Thyroid gland (tissue), 7 donors: ENCODE results near the genes SEMA4G, SFXN3, FGF8, KCNIP2 and ARMH3.

DNA sequence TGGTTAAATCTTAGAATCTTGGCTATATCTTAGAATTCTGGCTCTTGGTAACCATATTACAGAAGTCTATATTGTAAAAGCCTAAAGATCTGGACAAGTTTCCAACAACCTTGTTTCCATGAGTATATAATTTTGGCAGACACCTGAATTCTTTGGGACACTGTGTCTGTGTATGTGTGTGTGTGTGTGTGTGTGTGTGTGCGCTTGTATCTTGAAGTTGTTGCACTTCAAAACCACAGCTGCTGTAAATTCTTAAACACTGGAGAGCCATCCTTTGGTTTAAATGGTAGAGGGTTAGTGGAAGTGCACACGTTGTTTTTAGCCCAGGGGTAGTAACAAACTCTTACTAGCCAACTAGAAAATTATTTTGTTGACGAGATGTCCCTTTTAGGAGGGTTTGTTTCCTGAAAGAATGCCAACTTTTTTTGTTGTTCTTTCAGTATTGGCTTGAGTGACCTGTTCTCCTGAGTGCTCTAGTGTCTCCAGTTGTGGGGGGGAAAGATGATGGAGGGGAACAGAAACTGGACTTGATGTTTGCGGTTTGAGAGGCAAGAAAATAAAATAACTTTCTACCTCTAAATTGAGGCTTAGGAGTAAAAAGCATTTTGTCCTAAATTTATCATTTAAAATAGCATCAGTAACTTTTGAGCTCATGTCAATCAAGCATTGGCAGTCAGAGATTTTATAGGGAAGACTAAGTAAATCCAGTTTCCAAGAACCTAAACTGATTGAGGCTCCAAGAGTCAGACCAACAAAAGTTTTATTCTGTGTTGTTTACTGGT lies 6.4 kb upstream of the SEMA4G start:
- PRO-cap, 2 experiments: peak in 2 of 2 experiments; most common plus-strand start position 282 of the sequence (in 2); most common minus-strand start position 334 of the sequence (in 1)
- RAMPAGE, long total RNA, 5 experiments: no peak in any of the 5 experiments

DNA sequence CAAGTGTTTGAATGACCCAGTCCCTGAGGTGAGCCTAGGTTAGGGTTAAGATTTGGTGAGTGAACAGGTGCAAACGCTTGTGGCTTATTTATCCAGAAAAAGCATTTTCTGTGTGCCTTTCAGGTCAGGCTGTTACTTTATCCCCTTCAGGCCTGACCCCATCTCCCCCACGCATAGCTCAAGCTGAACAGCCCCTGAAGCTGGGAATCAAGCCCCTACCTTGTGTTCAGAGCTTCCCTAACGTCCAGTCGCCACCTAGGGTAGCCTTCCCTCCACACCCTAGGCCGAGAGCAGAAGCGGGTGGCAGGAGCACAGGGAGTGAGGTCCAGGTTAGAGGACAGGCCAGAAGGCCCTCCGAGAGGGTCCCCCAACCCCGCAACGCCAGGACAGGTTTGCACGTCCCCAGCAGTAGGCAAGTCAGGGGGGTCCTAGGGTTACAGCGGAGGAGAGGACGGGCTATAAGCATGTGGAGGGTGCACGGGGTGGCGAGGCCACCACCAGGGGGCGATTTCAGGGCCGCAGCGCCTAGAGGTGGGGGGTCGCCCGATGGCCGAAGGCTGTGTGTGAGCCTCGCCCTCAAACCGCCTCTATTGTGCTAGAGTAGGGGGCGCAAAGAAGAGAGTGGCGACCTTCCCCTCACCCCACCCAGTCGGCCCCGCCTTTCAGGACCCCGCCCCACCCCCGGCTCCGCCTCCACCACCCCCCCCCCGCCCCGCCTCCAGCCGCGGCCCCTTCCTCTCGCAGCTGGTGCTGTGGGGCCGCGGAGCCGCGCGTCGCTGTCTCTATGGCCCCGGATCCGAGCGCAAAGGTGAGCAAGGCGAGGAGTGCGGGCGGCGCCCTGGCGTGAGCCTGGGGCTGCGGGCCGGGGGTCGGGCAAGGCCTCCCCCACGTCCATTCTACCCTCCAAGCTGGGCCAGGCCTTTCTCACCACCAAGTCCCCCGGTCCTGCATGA lies at the start of gene SEMA4G:
TSS of gene SEMA4G (plus strand) at position 721 of the 953 bp plus-strand sequence.
- PRO-cap, 2 experiments: peak in 1 of 2 experiments; most common plus-strand start position 743 of the sequence (in 1); most common minus-strand start position 651 of the sequence (in 1)
- RAMPAGE, long total RNA, 5 experiments: start-site peak on the plus strand in 4 of 5 experiments, centred at positions 721 to 750 of the sequence, 33 to 49 reads per replicate

GRCh38 chr10:100984692-100985887 lies 2.2 kb downstream of the MRPL43 start:
- PRO-cap, 2 experiments: no peak in any of the 2 experiments
- RAMPAGE, long total RNA, 5 experiments: no peak in any of the 5 experiments

- PRO-cap, 2 experiments: no peak in any of the 2 experiments
- RAMPAGE, long total RNA, 5 experiments: no peak in any of the 5 experiments
Measured at GRCh38 chr10:101005192-101005774, 5.7 kb downstream of the LZTS2 start.

GRCh38 chr10:101030878-101031835 lies at the start of gene SFXN3:
Gene SFXN3 (plus strand): TSS chr10:101031234.
- PRO-cap, 2 experiments: peak in 2 of 2 experiments; most common plus-strand start chr10:101031251 (in 2); most common minus-strand start chr10:101031104 (in 2)
- RAMPAGE, long total RNA, 5 experiments: start-site peak on the plus strand in 3 of 5 experiments, at chr10:101031229-101031533 at its widest, 19 to 84 reads per replicate

GRCh38 chr10:101031836-101032206 lies 787 bp downstream of the SFXN3 start:
- PRO-cap, 2 experiments: no peak in any of the 2 experiments
- RAMPAGE, long total RNA, 5 experiments: start-site peak on the plus strand in 1 of 5 experiments, at chr10:101032055-101032077 at its widest, 30 reads per replicate

DNA sequence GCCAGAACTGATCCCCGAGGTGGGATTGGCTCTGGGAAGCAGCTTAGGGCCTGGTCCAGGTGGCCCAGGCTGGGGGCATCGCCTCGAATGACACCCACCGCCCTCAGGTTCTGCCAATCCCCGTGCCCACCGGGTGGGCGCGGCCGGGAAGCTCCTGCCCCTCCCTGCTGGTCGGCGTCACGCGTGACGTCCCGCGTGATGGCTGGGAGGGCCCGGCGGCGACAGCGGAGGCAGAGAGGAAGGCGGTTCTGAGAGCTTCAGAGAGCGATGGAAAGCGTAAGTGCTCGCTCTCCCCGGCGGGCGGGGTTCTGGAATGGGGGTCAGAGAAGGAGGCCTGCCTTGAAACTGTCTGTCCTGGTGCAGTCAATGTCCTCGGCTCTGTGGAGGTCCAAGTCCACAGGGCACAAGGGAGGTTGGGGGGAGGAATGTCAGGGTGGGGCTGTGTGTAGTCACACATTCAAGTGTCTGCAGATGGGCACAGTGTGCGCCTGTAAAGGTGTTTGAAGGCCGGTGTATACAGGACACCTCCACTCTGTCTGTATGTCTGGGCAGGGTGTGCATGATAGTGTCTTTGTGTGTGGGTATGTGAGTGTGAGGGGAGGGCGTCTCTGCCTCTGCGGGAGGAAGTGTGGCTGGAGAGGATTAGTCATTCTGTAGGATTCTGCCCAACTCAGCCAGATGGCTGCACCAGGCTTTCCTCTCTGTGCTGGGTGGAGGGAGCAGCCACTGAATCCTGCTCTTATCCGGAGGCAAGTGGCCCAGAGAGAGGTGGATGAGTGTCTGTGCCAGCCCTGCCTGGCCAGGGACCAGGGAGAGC lies 1.4 kb downstream of the SFXN3 start:
- PRO-cap, 2 experiments: peak in 2 of 2 experiments; most common plus-strand start position 260 of the sequence (in 2); most common minus-strand start position 141 of the sequence (in 2)
- RAMPAGE, long total RNA, 5 experiments: start-site peak on the plus strand in 2 of 5 experiments, centred at positions 200 to 218 of the sequence, 37 to 64 reads per replicate

- PRO-cap, 2 experiments: no peak in any of the 2 experiments
- RAMPAGE, long total RNA, 5 experiments: no peak in any of the 5 experiments
Measured at GRCh38 chr10:101397196-101397533, 43.2 kb downstream of the BTRC start.

GRCh38 chr10:101695372-101695491 lies 262 bp upstream of the FBXW4 start:
- PRO-cap, 2 experiments: no peak in any of the 2 experiments
- RAMPAGE, long total RNA, 5 experiments: no peak in any of the 5 experiments

- PRO-cap, 2 experiments: no peak in any of the 2 experiments
- RAMPAGE, long total RNA, 5 experiments: no peak in any of the 5 experiments
Measured at GRCh38 chr10:101725769-101726345, 30.9 kb upstream of the FBXW4 start.

- PRO-cap, 2 experiments: no peak in any of the 2 experiments
- RAMPAGE, long total RNA, 5 experiments: no peak in any of the 5 experiments
Measured at GRCh38 chr10:101775587-101776334, at the start of gene FGF8. Gene FGF8 (minus strand): TSS chr10:101776114.

- PRO-cap, 2 experiments: peak in 2 of 2 experiments; most common plus-strand start chr10:101818967 (in 1)
- RAMPAGE, long total RNA, 5 experiments: no peak in any of the 5 experiments
Measured at GRCh38 chr10:101818869-101819483, 732 bp upstream of the OGA start.

- PRO-cap, 2 experiments: no peak in any of the 2 experiments
- RAMPAGE, long total RNA, 5 experiments: no peak in any of the 5 experiments
Measured at GRCh38 chr10:101843401-101844334, at the start of gene KCNIP2. Gene KCNIP2 (minus strand): TSS chr10:101843800.

DNA sequence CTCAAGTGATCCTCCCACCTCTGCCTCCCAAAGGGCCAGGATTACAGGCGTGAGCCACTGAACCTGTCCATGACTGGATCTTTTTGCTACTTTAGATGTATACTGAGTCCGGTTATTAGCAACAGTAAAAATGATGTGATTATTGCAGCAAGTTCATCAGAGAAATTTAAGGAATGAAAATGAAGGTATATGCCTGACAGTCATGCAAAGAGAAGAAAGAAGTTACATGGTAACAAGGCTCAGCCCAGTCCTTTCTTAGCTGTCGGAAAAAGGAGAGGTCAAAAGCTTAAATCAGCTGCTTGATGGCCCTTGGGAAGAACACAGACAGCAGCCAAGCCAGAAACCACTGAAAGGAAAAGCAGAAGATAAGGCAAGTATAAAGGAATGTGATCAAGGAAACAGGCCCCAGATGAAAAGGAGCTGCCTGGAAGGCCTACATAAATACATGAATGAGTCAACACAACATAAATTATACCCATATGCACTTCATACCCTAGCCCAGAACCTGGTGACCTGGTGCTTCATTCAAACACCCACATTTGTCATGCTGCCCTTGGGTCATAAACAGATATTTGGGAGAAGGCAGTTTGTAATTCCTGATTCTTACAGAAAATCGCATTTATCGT lies 94.6 kb upstream of the KCNIP2 start:
- PRO-cap, 2 experiments: no peak in any of the 2 experiments
- RAMPAGE, long total RNA, 5 experiments: no peak in any of the 5 experiments

DNA sequence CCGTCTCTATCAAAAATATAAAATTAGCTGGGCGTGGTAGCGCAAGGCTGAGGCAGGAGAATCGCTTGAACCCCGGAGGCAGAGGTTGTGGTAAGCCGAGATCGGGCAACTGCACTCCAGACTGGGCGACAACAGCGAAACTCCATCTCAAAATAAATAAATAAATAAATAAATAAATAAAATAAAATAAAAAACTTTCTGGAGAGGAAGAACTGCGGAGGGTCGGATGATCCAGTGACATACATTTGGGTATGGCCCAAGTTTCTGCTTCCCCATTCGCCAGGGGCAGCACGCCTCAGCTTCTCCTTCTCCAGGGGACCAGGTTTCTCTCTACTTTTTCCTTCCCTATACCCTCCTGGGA lies 844 bp downstream of the ARMH3 start:
- PRO-cap, 2 experiments: no peak in any of the 2 experiments
- RAMPAGE, long total RNA, 5 experiments: no peak in any of the 5 experiments

DNA sequence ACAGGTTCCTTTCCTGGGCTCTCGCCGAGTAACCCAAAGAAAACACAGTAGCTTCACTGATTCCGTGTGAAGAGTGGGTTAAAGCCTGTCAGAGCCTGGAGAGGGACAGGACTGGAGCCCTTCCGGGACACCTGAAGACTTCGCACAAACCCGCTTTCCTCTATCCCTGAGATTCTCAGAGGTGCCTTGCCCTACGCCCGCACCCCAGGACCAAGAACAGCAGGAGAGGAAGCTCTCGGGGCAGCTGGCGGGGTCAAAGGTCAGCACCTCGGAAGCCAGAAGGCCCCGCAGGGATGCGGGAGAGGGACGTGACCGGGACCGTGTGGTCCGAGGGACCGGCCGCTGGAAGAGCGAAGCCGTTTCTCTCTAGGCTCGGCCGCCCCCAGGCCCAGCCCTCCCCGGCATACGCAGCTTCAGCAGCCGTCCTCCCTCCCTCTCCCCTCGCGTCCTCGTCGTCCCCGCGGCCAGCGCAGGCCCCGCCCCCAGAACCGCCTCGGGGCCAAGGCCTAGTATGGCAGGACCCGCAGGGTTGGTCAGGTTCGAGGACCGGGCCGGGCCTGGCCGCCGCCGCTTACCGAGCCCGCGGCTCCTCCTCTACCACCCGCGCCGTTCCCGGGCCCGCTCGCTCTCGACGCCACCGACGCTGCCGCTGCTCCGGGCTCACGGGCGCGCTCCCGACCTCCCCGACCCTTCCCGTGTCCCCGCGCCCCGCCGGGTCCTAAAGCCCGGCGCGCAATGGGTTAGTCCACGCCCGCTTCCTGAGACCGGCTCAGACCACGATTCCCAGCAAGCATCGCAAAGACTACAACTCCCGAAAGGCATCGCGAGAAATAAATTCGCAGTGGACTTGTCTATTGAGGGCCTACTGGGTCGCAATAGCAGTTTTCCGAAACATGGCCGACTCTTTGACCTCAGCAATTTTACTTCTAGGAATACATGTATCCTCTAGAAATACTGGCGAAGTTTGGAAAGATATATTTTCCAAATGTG lies at the start of gene ARMH3:
TSS of gene ARMH3 (minus strand) at position 664 of the 990 bp plus-strand sequence.
- PRO-cap, 2 experiments: peak in 2 of 2 experiments; most common plus-strand start position 278 of the sequence (in 2); most common minus-strand start position 155 of the sequence (in 1)
- RAMPAGE, long total RNA, 5 experiments: start-site peak on the minus strand in 1 of 5 experiments, centred at position 657 of the sequence, 926 reads per replicate

GRCh38 chr10:102122041-102122531 lies 1.9 kb upstream of the LDB1 start:
- PRO-cap, 2 experiments: no peak in any of the 2 experiments
- RAMPAGE, long total RNA, 5 experiments: no peak in any of the 5 experiments

DNA sequence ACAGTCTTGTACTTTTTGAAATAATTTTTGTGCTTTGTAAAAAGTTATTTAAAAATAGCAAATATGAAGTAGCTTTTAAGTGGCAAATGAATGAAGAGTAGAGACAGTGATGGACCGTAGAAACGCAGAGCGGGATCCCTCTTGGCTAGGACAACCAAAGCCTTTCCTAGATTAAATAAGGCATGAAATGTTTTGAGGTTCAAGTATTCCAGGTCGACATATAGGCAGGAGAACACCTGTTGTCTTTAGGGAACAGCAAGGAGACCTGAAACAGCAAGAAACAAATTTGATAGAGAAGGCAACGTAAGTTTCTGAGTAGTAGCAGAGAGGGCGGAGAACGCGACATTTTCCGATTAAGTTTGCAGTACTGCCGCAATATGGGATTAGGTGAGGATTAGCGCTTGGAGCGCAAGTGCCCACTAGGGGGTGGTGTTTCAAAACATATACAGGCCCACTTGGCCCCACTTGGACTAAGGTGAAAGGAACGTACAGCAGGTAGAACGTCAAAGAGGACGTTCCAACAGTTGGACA lies 563 bp upstream of the PPRC1 start:
- PRO-cap, 2 experiments: peak in 2 of 2 experiments; most common plus-strand start position 473 of the sequence (in 2)
- RAMPAGE, long total RNA, 5 experiments: no peak in any of the 5 experiments

DNA sequence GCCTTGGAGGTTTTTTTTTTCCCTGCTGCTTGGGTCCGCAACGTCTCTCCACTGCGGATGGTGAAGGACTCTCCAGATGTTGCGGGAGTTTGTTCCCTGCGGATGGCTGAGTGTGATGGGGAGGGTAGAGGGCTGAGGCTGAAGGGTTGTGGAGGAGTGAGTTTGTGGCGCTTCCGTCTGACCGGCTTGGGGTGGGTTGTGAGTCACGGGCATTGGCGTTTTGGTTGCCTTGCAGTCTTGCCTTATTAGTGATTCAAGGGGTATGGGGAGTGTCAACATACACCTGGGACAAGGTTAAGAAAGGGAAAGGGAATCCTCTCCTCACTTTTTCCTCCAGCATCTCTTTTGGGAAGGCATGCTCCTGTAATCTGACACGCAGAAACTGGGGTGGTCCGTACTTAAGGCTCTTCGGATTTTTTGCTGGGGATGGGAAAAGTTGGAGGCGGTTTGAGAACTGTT lies 1.1 kb downstream of the PPRC1 start:
- PRO-cap, 2 experiments: peak in 1 of 2 experiments; most common plus-strand start position 248 of the sequence (in 1); most common minus-strand start position 114 of the sequence (in 1)
- RAMPAGE, long total RNA, 5 experiments: no peak in any of the 5 experiments

GRCh38 chr10:102421313-102421847 lies 744 bp downstream of the FBXL15 start:
- PRO-cap, 2 experiments: peak in 2 of 2 experiments; most common plus-strand start chr10:102421446 (in 1); most common minus-strand start chr10:102421410 (in 1)
- RAMPAGE, long total RNA, 5 experiments: start-site peak on the plus strand in 1 of 5 experiments, at chr10:102421536-102421583 at its widest, 24 reads per replicate